Mesenchymal stem cell of adipose (primary cell): ENCODE measurements around the genes SCART1 and SYCE1.

GRCh38 chr10:133378005-133379143, 688 bp upstream of the PAOX start:
- CAGE, long polyA plus RNA: no peak

DNA sequence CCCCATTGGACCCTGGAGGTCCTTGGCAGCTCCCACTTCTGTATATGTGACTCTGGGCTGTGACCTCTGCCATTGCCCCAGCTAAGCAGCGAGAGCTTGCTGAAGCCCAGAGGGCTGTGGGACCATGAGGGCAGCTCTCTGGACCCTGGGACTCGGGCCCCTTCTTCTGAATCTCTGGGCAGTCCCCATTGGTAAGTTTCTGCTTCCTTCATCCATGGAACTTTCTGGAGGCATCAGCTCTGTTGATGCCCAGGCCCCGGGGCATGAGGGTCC, at the start of gene SCART1:
SCART1 (plus strand) TSS at position 72 of the 273 bp plus-strand sequence.
- CAGE, long polyA plus RNA: no peak

GRCh38 chr10:133516177-133516395, 11.1 kb upstream of the CYP2E1 start:
- CAGE, long polyA plus RNA: no peak

GRCh38 chr10:133523505-133524089, 3.6 kb upstream of the CYP2E1 start:
- CAGE, long polyA plus RNA: no peak

DNA sequence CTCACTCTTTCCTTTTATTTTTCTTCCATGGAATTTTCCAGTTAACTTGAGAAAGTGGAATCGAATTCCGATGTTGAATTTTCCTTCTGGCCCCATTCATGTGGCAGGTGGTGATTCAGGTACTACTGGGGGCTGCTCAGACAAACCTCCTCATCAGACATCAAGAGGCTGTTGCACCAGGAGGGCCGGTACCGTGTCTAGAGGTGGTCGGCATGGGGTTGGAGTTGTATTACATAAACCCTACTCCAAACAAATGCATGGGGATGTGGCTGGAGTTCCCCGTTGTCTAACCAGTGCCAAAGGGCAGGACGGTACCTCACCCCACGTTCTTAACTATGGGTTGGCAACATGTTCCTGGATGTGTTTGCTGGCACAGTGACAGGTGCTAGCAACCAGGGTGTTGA, 406 bp upstream of the CYP2E1 start:
- CAGE, long polyA plus RNA: no peak

DNA sequence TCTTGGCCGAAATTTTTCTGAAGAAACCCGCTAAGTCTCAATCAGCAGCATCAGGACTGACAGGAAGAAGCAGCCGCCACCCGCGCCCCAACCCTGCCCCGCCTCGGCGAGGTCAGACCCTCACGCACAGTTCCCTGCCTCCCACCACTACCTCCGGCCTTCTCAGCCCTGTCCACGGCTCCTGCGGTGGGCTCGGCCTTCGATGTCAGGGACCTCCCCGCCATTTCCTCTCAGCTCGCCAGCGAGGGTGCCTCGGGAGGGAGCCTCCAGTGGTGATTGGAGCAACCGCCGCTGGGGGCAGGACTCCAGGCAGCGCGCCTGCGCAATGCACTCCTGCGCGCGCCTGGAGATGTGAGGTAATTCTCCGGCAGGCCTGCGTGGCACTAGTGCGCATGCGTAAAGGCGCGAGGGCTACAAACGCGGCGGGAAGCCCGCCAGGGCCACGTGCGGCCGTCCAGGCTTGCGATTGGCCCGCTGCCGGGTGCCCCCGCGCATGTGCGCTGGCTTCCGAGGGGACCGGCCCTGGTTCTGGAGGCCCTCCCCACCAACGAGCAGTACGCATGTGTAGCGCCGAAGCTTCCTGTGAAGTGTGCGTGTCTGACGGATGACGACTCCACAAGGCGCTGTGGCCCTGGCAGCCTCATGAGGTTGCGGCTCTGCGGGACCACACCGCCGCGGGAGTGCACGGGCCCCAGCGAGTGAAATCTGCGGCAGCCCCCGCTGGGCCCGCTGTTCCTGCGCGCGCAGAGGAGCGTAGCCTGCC, at the start of gene SYCE1:
SYCE1 (minus strand) TSS at position 278 of the 763 bp plus-strand sequence.
- CAGE, long polyA plus RNA: no peak